RPMI7951 (cell line): ENCODE measurements around the genes LRRC37A2, GOSR2 and TBX21.

GRCh38 chr17:46512292-46512658 is at the start of gene LRRC37A2:
TSS of gene LRRC37A2 (plus strand) at chr17:46512468.
- RAMPAGE, long total RNA, result no peak

DNA sequence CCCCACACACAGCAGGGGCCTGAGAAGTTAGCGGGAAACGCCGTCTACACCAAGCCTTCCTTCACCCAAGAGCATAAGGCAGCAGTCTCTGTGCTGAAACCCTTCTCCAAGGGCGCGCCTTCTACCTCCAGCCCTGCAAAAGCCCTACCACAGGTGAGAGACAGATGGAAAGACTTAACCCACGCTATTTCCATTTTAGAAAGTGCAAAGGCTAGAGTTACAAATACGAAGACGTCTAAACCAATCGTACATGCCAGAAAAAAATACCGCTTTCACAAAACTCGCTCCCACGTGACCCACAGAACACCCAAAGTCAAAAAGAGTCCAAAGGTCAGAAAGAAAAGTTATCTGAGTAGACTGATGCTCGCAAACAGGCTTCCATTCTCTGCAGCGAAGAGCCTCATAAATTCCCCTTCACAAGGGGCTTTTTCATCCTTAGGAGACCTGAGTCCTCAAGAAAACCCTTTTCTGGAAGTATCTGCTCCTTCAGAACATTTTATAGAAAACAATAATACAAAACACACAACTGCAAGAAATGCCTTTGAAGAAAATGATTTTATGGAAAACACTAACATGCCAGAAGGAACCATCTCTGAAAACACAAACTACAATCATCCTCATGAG is 30.6 kb downstream of the ARL17A start:
- RAMPAGE, long total RNA, result no peak

DNA sequence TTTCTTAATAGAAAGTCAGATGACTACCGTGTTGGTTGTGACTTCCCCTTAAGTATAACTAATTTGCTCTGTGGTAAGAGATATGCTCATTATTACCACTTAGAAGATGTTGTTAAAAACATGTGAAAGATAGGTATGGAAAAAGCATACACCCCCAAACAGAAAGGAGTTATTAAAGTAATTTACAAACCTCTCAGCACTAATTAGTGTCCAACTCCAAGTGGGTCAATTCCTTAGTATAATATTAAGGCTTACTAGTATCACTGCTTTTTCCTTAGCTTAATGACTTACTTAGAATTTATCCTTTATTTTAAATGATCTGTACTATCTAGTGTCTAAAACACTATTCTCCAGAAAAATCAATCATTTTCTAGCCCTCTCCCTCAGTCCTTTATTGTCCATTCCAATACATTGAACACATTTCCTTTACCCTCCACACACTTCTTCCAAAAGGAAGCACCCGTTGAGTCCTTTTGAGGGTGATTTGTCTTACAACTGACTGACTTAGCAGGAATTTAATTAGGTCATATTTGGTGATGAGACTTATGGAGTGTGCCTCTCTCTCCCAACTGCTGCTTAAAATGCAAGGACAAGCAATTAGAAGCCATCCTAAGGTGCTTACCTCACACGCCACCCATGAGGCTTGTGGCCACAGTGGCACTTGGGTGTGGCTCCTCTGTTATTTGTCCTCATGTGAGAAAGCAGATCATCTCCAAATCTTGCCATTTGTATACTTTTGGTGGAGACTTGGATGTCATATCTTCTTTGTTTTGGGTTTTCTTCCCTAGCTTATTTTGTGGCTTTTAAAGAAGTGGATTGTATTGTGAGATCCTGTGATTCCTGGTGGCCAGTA is 61.8 kb downstream of the WNT3 start:
- RAMPAGE, long total RNA, result no peak

GRCh38 chr17:46771688-46772641 is 46.5 kb downstream of the WNT3 start:
- RAMPAGE, long total RNA, result no peak

GRCh38 chr17:46772642-46773032 is 45.9 kb downstream of the WNT3 start:
- RAMPAGE, long total RNA, result no peak

DNA sequence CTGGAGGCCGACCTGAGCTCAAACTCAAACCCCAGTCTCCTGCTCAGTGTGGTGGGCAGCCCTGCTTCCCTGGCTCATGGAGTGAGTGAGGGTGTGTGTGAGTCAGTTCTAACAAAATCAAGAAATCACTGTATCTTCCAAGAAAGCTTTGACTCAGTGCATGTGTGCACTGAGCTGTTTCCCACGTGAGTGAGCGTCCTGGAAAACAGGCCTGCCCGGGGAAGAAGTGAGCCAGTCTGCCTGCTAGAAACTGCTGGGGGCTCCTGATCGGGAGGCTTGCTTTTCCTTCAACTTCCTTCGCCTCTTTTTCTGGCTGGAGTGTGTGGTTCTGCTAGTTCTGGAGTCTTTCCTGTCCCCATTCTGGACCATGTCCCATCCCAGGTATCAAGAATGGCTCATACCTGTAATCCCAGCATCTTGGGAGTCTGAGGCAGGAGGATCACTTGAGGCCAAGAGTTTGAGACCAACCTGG is 15.1 kb upstream of the WNT3 start:
- RAMPAGE, long total RNA, result no peak

DNA sequence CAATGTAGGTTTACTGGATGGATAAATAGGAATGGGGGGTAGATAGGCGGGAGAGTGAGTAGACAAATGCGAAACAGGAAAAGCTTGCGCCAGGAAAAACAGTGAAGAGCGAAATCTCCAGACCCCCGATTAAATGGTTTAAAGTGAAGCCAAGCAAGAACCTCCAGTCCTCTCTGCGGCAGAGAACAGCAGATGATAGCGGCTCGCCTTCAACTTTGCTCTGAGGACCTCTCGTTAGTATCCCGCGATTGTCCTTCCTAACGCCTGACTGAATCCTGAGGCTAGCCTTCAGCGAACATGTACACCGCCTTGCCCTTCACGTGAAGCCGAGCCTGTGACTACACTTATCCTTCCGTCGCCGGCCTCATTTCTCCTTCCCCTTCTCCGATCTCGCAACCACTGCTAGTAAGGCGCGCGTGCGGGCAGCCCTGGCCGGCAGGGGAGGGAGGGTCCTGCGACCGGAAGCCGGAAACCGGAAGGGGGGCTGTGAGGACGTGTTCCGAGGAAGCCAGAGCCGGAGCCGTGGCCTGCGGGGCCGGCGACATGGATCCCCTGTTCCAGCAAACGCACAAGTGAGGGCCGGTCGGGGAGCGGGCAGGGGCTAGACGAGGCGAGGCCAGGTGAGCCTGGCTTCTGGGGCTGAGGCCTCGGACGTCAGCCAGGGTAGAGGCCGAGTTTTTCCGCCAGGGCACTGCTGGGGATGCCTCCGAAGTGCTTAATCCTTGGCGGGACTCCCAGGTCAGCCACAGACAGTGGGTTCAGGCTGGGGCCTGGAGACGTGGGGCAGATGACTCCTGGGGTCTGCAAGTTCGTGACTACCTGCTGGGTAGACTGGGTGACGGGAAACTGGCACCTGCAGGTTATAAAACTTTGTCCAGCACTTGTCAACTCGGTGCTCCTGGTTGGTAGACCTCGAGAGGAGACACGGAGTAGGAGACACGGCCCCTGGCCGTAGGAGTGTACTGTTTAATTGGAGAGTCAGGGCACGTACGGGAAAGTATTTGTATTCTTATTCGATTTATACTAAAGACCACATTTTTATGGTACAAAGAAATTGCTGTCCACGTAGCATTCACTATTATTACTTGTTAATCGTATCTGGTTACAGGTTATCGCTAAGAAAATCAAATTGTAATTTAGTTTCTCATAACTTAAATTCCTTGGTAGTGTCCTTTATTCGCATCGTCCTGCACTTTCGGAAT is at the start of gene GOSR2:
Gene GOSR2 (plus strand): TSS at position 511 of the 1,202 bp plus-strand sequence.
- RAMPAGE, long total RNA, result start-site peak on the plus strand centred at position 498 of the sequence, 39 bp wide, 114 and 114 reads in 2 replicates

GRCh38 chr17:46928933-46929402 is 6.0 kb downstream of the GOSR2 start:
- RAMPAGE, long total RNA, result no peak

- RAMPAGE, long total RNA, result no peak
Measured at GRCh38 chr17:47066671-47067142, 87.7 kb upstream of the RPRML start.

- RAMPAGE, long total RNA, result no peak
Measured at GRCh38 chr17:47117048-47117855, 71.8 kb downstream of the CDC27 start.

- RAMPAGE, long total RNA, result no peak
Measured at GRCh38 chr17:47252223-47252731, 1.4 kb upstream of the ITGB3 start.

DNA sequence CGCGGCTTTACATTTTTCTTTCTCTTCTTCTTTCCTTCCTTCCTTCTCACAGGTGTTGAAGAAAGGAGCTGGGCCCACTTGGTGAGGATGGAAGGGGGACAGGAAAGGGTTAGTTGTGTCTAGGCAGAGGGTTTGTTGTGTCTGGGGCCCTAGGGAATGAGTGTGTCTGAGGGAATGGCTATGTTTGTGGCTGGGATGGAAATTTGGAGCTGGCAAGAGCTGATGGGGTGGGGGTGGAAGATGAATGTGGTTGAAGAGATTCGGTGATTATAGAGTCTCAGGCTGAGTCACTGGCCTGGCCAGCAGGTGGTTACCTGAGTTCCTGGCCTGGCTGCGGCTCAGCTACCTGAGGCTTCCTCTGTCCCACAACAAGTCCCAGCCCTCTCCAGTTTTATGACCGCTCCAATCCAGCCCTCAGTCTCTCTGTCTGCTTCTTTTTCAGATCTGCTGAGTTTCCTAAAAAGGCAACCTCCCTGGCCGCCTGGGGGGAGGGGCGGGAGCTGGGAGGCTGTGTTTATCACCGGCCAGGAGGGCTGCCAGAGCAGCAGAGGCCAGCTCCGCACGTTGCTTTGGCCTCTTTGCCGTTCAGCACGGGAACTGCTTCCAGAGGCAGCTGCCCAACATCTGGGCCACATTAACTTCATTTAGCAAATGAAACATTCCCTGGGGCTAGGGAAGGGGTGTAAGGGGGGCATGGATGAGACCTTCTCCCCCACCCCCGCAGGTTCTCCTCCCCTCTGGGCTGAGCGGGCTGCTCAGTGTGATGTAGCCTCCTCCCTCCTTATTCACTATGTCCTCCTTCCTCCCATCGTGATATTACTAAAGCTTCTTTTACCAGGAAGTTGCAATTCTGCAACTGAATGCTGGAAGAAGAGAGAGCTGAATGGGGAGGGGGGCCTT is 21.8 kb downstream of the ITGB3 start:
- RAMPAGE, long total RNA, result no peak

DNA sequence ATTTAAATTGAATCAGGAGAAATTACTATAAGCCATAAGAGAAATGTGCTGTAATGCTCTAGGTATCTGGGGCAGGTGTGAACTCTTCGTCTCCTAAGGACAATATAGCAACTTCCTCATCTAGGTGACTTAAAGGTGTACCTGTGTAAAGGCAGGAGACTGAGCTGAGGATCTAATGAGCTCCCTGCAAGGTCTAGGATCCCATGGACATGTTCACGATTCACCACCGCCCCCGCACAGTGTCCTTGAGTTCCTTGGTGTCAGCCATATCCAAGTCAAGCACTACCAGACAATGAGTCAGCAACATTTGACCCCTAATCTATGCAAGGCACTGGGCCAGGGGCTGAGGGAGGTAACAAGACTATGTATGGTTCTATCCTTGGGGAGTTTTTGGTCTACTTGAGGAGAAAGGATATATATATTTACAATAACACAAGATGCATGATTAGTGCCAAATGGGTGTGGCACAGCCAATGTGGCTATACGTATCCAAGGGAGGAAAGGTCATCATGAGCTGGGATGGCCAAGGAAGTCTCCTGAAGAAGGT is 34.9 kb downstream of the ITGB3 start:
- RAMPAGE, long total RNA, result no peak

- RAMPAGE, long total RNA, result no peak
Measured at GRCh38 chr17:47658260-47658792, 8.6 kb downstream of the KPNB1 start.

- RAMPAGE, long total RNA, result no peak
Measured at GRCh38 chr17:47676833-47677421, 17.0 kb upstream of the TBKBP1 start.

GRCh38 chr17:47684149-47685088 is 9.5 kb upstream of the TBKBP1 start:
- RAMPAGE, long total RNA, result no peak

- RAMPAGE, long total RNA, result no peak
Measured at GRCh38 chr17:47694745-47695896, 1.2 kb downstream of the TBKBP1 start.

GRCh38 chr17:47695897-47696424 is 2.0 kb downstream of the TBKBP1 start:
- RAMPAGE, long total RNA, result no peak

DNA sequence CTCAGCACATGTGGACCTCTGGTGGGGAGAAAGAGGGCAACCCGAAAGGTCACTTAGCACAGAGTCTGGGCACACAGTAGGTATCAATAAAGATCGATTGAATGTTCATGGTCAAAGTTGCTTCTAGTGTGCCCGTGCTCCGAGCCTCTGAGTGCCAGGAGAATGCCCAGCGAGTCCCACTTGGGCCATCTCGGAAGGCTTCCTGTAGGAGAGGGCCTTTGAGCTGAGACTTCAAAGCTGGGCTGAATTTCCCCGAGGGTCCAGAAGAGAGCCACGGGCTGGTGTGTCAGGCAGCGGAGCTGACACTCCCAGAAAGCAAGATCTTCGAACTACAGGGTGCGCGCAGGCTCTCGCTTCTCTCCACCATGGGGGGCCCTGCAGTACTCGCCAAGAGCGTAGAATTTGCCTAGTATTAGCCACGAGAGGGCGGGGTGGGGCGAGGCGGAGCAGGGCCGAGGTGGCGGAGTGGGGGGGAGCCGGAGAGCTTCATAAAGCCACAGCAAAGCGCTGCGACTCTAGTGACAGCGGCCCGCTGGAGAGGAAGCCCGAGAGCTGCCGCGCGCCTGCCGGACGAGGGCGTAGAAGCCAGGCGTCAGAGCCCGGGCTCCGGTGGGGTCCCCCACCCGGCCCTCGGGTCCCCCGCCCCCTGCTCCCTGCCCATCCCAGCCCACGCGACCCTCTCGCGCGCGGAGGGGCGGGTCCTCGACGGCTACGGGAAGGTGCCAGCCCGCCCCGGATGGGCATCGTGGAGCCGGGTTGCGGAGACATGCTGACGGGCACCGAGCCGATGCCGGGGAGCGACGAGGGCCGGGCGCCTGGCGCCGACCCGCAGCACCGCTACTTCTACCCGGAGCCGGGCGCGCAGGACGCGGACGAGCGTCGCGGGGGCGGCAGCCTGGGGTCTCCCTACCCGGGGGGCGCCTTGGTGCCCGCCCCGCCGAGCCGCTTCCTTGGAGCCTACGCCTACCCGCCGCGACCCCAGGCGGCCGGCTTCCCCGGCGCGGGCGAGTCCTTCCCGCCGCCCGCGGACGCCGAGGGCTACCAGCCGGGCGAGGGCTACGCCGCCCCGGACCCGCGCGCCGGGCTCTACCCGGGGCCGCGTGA is at the start of gene TBX21:
Gene TBX21 (plus strand): TSS at position 518 of the 1,104 bp plus-strand sequence.
- RAMPAGE, long total RNA, result no peak

DNA sequence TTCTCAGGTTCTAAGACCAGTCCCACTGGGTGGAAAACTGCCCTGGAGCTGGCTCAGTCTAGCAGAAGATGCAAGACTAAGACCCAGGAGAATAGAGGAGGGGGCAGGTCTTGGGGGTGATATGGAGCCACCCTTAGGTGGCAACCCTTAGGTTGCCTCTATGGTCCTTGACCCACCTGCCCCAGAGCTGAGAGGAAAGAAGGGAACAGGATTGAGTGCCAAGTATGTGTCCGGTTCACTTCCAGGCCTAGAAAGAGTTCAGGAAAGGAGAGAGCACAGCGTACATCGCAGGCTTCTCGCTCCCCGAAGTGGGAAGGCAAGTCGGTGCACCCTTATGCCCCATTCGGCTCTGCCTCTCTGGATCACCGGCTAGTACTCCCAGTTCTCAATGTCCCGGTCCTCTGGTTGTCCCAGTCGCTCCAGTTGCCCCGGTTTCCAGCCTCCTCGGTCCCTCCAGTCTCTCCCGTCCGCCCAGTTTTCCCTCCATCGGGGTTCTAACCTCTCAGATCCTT is 611 bp downstream of the SP6 start:
- RAMPAGE, long total RNA, result no peak